H4 (cell line): ENCODE data around the gene NELL2.

- RAMPAGE, long total RNA = no peak
Measured at GRCh38 chr12:43884866-43885389, 49.0 kb downstream of the TMEM117 start.

- RAMPAGE, long total RNA = no peak
Measured at GRCh38 chr12:44875921-44876648, at the start of gene NELL2. Gene NELL2, minus strand, starts transcription at chr12:44876315.

- RAMPAGE, long total RNA = no peak
Measured at GRCh38 chr12:45415161-45415893, 199.4 kb downstream of the ANO6 start.

DNA sequence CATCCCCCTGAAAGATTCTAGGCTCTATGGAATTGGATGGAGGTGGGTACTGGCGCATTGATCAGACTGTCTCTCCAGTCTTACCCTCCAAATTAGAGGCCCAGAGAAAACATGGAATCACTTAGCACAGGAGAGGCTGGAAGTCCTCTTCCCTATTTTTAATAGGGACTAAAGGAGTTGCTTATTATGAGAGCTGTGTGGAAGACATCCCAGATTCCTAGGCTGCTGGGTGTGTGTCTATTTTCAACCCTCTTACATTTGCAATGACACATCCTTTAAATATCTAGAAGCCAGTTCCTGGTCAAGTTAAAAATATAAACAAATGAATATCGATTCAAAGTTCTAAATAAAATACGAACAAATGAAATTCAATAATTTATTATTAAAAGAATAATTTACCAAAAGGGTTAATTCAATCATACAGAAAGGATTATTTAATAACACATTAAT, 58.2 kb upstream of the ARID2 start:
- RAMPAGE, long total RNA = no peak

- RAMPAGE, long total RNA = no peak
Measured at GRCh38 chr12:45989356-45989651, 1.1 kb downstream of the SCAF11 start.

DNA sequence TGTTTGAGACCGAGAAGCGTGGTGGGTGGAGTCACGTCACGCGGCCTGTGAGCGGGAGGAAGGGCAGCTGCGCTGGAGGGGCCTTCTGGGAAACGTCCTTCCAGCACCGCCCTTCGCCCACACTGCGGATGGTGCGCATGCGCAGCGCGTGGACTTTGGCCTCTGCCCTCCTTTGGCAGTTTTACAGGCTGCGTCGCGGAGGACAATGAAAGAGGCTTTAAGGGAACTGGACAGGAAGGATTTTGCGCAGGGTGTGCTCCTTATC, 334 bp upstream of the SCAF11 start:
- RAMPAGE, long total RNA = no peak

DNA sequence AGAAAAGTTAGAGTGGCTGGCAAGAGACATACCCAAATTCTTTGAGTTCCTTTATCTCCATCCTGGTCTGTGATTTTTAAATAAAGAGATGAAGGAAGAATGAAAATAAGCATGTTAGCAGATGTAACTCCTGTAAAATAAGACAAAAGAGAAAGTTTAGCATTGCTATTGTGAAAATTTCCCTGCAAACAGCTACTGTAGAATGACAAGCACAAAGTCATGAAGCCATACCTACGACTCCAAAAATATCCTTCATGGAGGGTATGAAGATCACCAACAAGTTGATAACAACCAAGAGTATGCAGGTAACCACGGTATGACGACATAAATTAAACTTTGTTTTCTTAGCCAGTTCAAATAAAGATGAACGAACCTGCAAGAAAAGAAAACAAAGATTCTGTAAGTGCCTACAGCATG, 71.1 kb downstream of the SLC38A1 start:
- RAMPAGE, long total RNA = no peak

- RAMPAGE, long total RNA = no peak
Measured at GRCh38 chr12:46214591-46215037, 54.2 kb downstream of the SLC38A1 start.

- RAMPAGE, long total RNA = no peak
Measured at GRCh38 chr12:46228231-46228658, 40.6 kb downstream of the SLC38A1 start.

- RAMPAGE, long total RNA = no peak
Measured at GRCh38 chr12:46264610-46265264, 4.1 kb downstream of the SLC38A1 start.

DNA sequence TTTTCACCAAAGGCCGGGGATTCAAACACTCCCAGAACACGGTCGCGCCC, 923 bp downstream of the SLC38A1 start:
- RAMPAGE, long total RNA = no peak

GRCh38 chr12:46371423-46371915, 1.1 kb downstream of the SLC38A2 start:
- RAMPAGE, long total RNA = no peak

GRCh38 chr12:46376562-46377081, 4.0 kb upstream of the SLC38A2 start:
- RAMPAGE, long total RNA = no peak

- RAMPAGE, long total RNA = no peak
Measured at GRCh38 chr12:46382919-46383642, 10.5 kb upstream of the SLC38A2 start.

DNA sequence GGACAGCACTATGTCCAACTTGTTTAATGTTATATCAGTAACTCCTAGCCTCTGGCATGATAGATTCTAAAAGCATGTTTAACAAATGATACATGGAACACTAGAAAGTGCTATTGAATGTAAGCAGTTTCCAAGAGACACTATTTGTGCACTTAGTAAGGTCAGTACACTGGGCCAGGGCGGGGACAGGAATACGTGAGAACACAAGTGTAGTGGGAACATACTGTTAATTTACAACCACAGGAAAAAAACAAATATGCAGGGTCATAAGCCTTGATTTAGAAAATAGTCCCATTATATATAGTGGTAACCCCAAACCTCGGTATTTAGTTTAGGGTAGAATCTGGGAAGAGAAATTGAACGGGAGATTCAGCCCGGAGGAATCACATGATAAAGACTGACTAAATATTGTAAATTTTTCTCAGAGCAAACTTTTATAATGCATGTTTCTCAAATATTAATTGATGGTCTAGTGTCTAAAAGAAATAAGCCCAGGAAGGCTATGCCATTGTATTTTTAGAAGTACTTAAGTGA, 89.0 kb upstream of the SLC38A2 start:
- RAMPAGE, long total RNA = no peak

- RAMPAGE, long total RNA = no peak
Measured at GRCh38 chr12:46486365-46487098, 114.0 kb upstream of the SLC38A2 start.

- RAMPAGE, long total RNA = no peak
Measured at GRCh38 chr12:46492432-46492952, 119.9 kb upstream of the SLC38A2 start.

GRCh38 chr12:46524743-46525683, 152.4 kb upstream of the SLC38A2 start:
- RAMPAGE, long total RNA = no peak

- RAMPAGE, long total RNA = no peak
Measured at GRCh38 chr12:46557492-46558376, 185.2 kb upstream of the SLC38A2 start.

DNA sequence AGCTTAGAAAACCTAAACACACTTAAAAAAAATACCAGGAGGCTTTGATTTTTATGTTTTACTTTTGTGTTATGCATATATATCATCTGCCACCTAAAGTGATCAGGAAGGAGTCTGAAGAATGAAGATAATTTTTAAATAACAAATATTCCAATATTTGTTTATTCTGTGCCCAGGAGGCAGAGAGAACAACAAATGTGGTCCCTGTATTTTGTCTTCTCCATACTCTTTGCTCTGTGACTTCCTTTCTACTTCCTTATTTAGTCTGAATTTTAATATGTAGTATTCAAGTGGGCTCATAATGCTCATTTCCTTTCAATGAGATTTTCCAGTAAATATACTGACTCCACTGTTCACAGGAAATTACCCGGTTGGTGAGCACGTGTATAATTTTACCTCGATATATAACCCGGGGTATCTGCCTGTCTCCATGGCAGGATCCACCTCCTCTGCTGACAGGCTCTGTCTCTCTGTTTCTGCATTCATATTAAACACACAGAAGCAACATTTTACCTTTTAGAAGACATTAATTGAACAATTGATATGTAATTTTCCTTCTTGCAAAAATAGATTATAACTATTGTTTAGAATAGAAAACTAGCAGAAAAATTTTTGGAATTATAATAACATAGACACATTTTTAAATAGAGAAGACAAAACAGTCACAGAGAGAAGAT, 166.0 kb downstream of the SLC38A4 start:
- RAMPAGE, long total RNA = no peak